Hair follicular keratinocyte (primary cell): ENCODE data around the gene MID1.

- RAMPAGE, long total RNA: no peak
Measured at GRCh38 chrX:9906953-9907385, 60.2 kb upstream of the CLDN34 start.

- RAMPAGE, long total RNA: no peak
Measured at GRCh38 chrX:9936987-9937642, 30.0 kb upstream of the CLDN34 start.

DNA sequence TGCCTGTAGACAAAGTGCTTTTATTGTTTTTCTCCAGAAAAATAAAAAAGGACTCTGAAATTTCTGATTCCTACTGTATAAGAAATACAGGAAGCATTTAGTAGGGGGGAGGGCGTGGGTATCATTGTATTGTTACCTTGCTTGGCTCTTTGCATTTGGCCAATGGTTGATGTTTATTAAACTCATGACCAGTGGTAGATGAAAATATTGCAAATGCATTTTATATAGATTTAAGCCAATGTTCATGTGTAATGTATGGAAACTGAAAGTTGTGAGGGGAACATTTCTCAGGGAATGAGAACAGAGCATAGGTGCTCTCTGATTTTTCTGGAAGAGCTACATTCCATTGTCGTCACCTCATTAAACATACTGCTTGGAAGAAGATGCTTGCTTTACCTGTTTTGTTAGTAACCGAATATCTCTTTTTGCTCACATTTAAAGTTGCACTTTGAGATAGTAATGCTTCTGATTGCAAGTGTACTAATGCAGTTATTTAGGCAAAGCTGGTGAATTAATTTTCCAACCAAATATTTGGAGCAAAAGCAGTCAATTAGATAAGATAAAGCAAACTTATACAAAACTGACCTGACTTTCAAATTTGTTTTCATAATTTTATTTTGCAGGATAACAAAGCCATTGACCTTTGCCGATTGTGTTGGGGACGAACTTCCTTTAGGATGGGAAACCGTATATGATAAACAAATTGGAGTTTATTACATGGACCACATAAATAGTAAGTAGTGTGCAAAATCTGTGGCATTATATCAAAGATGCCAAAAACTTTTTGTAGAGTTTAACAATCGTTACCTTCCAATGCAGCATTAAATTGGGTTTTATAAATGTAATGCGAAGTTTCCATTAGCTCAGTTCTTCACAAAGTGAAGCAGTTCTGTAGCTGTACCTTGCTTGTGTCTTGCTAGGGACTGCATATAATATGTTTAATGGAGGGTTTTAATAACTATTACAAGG lies 93.7 kb upstream of the CLCN4 start:
- RAMPAGE, long total RNA: no peak

DNA sequence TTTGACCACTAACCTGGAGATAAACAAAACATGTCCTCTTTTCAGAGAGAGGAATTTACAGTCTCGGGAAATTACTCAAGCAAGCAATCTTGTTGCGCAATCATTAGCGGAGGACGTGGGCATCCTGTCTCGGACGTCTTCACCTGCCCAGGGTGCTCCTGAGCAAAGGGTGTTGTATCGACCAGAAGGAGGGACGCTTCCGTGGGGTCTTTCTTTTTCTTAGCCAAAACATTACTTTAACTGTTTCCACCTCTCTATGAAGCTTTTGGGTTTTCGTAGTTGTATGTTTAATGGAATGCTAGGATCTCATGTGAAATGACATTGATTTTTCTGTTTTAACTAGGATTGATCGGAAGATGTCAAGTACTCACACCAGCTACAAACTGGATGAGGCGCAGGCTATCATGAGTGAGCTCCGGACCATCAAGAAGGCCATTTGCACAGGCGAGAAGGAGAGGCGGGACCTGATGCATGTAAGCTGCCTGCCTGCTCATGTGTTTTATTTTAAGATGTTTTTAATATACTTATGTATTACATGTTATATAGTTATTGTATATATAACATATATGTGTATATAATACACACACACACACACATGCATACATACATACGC lies 66.2 kb upstream of the CLCN4 start:
- RAMPAGE, long total RNA: no peak

DNA sequence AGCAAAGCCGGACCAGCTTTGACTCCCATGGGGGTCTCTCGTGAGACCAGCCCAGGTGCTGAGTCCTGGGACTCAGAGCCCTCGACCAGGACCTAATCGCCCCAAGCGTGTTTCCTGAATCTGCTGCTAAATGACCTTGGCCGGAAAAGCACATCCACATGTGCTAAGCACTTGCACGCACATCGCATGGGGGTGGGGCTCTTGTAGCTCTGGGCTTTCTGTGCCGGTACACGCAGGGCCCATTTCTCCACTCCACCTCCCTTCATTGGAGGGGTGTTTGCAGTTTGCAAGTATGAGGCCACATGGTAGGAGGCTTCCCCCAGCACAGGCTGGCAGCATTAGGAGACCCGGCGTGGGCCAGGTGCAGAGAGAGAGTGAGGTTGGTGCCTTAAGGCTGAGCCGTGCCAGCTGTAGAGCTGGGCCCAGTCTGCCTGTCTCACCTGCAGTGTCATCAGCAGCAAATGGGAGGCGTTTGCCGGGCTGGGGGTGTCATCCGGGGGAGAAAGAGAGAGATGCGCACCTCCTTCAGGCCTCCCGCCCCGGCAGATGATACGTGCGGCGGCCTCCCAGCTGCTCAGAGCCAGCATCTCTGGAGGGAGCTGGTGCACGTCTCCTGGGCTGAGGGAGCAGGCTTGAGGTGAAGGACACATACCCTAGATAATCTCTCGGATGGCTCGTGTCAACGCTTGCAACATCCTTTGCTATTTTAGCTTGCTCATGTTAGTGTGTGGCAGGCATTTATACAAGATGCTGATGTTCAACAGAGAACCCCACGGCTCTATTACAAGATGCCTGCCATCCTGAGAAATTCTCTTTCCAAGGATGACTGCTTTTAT lies 45.2 kb upstream of the CLCN4 start:
- RAMPAGE, long total RNA: no peak

DNA sequence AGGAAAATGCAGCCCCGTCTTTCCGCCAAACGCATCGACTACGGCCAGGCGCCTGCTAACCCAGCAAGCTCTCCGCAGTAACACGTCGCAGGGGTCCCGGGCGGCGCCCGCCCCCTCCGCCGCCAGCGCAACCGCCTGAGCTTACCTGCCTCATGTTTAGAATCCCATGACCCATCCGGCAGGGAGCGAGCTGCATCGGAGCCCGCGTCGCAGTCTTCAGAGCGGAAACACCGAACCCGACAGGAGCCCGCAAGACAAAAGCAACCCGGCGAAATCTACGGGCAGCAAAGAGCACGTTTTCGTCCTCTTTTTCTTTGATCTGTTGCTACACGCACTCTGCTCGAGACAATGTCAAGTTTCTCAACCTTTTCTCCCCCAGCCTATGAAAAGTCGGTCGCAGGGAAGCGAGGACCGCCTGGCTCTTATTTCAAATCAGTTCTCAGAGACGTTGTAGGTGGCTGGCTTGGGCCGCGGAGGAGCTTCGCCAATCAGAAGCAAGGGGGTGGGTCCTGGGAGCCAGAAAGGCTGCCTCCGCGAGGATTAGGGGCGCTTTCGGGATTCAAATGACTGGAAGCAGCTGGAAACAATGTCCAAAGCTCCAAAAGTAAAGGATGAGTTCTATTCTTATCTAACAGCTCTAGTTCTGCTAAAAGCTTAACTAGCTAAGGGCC lies at the start of gene MID1:
MID1 (minus strand) TSS at position 441 of the 671 bp plus-strand sequence.
- RAMPAGE, long total RNA: no peak

- RAMPAGE, long total RNA: no peak
Measured at GRCh38 chrX:11138541-11139499, 27.7 kb downstream of the HCCS start.

DNA sequence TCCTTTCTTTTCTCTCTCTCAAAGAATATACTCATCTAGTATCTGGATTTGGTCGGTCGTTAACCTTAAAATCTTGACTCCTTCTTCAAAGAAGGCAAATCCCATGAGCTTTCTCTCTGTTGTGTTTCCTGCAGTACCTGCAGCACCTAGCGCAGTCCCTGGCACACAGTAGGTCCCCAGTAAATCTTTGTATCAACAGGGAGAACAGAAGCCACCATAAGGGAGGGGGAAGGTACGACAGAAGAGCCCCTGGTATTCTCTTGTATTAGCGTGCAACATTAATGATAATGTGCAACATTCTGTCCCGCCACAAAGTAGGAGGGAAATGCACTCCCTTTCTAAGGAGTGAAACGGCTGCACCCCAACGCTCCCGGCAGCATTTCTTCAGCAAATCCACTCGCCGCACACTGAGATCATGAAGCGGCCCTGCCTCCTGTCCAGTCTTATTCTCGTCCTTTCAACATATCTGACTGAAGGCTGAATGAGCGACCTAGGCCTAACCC lies 133.6 kb downstream of the AMELX start:
- RAMPAGE, long total RNA: no peak

- RAMPAGE, long total RNA: no peak
Measured at GRCh38 chrX:12843853-12844341, 23.0 kb upstream of the TLR7 start.

DNA sequence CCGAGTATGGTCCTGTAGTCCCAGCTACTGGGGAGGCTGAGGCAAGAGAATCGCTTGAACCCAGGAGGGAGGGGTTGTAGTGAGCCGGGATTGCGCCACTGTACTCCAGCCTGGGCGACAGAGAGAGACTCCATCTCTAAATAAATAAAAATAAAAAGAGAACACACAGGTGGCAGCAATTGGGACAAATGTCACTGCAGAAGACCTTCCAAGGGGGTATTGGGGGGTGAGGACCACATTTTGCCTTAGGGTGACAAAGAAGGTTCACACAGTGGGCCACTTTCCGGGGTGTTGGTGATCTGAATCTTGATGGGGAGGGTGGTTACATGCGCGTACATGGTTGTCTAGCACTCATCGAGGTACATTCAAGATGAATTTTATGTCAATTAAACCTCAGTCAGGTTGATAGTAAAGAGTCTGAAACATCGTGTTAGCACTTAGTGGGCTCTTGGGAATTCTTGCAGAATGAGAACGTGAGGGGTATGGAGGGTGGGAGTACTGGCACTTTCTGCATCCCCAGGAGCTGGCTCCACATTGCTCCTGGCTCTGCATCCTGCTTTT lies 20.5 kb upstream of the TMSB4X start:
- RAMPAGE, long total RNA: no peak

- RAMPAGE, long total RNA: no peak
Measured at GRCh38 chrX:12955720-12956848, 18.8 kb upstream of the TMSB4X start.

- RAMPAGE, long total RNA: no peak
Measured at GRCh38 chrX:12978601-12978953, 3.7 kb downstream of the TMSB4X start.

DNA sequence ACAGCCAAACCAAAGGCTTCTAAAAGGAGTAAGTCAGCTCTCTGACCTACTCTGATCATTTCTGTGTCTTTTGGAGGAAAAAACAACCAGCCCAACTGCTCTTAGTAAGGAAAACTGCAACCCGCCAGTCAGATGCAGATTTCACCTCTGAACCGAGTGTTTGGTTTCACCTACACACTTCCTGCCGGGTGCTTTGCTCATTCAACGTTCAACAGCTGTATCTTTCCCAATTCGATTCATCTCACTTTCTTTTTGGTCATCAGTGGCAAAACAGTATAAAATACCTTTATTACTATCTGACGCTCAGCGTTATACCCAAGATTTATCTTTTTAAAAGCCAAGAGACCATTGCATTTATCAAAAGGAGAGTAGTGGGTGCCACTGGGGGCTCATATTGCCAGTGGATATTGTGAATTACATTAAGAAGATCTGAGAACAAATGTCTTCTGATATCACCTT lies 24.6 kb downstream of the TMSB4X start:
- RAMPAGE, long total RNA: no peak

- RAMPAGE, long total RNA: no peak
Measured at GRCh38 chrX:13016631-13017097, 27.8 kb downstream of the FAM9C start.

DNA sequence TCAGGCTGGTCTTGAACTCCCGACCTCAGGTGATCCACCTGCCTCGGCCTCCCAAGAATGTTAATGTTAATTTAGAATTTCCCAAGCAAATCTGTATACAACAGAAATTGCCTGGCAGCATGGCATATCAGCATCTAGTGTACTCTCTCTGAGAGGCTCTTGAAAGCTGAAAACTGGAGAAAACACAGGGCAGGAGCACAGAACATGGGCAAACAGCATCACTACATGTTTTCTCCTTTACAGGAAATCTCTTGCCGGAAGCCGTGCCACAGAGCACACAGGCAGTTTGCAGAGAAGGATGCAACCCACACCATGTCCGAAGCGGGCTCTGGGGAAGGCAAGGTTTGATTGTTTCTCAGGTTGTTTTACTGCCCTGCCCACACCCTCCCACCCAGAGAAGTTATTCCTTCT lies 41.0 kb upstream of the FAM9C start:
- RAMPAGE, long total RNA: no peak

DNA sequence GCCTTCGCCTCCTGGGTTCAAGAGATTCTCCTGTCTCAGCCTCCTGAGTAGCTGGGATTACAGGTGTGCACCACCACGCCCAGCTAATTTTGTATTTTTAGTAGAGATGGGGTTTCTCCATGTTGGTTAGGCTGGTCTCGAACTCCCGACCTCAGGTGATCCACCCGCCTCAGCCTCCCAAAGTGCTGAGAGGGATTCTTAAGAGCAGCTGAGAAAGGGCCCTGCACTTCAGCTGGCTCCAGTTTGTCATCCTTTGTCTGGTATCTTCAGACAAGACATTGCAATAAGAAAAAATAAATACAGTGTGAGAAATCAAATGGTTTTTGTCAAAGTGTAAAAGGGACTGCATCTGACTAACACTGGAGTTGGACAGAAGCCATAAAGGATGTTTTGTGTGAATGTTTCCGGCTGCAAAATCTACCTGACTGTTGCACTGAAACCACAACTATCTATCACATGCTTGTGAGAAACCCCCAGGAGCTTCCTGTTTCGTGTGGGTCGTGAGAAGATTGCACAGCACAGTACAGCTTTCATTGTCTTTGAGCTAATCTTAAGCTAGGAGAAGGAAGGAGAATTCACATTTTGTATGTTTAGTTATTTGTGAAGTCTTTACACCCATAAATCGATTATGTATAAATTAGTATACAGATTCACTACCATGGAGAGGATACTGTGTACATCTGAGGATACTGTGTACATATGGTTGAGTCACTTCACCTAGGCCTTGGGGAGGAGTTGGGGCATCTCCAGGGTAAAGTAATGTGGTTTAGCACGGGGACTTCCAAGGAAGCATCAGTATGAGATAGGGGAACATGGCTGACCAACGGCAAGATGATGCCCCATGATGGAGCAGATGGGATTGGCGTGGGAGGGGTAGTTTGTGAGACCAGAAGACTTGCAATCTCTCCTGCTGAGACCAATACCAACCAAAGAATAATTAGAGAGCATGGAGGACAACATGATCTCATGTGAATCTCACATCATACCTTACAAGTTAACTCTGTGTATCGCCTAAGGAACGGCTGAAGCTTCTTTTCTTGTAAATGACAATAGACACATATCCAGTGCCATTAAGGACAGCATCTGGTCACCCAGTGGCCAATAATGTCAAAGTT lies 42.9 kb upstream of the FAM9C start:
- RAMPAGE, long total RNA: no peak

DNA sequence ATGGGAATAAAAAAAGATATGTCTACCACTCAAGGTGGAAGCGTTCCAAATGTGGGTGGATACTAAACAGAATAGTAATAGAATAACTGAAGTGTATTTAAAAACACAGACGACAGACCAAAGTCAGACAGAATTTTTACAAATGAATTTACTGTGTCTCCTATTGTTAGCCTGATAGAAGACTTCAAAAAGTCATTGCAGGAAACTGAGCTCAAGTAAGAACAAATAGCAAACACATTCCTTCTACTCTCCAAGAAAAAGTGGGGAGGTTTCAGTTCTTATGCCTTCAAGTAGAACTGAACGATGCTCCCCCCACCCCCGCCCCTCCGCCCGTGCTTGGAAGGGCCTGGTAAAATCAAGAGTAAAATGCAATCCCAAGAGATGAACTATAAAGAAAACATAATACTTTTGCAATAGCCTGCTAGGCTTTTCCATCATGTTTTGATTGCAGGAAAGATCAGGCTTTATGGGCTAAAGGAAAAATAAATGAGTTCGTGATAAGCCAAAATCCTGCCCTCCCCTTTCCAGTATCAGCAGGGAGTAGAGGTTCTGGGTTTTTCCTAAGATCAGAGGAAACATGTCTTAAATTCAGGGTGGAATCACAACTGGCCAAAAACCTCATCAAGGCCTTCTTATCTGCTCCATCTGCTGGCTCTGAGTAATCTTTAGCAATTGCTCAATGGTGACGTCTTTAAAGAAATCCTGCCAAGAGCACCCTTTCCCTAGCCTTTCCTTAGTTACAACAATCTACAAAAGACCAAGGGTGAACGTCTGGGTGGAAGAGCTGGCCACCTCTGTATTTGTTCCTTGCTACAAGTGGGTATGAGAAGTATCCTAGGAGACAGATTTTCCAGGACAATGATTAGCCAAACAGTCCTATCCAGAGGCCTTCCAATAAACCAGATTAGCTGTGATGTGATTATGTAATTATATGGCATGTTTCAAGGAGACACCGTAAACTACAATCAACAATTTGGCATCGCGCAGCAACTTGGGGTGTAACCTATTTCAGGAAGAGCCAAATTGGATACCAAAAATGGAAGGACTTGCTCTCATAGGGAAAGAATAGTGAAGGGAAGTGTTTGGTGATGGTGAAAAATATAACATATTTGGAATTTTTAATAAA lies 66.2 kb upstream of the FAM9C start:
- RAMPAGE, long total RNA: no peak

DNA sequence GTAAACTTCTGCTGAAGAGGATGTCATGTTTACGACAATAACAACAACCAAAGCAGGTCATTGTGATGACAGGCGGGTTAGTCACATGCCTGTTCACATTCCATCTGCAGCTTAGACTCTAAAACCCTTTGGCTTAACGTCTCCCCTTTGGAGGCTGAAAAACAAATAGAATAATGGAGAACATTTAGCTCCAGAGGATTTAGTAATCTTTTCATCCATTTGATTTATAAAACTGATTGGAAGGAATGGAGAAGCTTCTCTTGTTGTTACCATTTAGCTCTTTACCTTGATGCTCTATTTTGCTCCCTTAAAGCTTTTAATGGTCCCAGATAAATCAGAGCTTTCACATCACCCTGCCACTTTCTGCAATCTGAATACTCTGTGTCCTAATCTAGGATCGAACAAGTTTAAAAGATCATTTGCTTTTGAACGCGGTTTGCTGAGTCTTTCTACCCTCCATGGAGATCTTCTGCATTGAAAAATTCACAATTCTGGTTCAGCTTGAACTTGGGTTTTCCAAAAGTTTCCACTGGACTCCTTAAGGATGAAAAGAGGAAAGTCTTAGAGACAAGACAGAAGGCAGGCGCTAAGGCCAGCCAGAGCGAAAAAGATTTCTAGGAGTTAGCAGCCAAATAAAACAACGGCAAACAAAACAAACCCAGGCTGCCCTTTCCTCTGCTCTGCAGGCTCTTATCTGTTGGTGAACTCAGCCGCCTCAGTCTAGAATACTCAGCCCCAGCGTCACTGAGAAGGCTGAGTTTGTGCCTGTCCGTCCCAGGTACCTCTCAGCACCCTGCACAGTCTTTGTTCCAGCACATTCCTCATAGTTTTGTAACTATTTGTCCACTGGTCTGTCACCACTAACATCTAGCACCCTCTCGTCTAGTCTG lies 75.3 kb upstream of the FAM9C start:
- RAMPAGE, long total RNA: no peak

DNA sequence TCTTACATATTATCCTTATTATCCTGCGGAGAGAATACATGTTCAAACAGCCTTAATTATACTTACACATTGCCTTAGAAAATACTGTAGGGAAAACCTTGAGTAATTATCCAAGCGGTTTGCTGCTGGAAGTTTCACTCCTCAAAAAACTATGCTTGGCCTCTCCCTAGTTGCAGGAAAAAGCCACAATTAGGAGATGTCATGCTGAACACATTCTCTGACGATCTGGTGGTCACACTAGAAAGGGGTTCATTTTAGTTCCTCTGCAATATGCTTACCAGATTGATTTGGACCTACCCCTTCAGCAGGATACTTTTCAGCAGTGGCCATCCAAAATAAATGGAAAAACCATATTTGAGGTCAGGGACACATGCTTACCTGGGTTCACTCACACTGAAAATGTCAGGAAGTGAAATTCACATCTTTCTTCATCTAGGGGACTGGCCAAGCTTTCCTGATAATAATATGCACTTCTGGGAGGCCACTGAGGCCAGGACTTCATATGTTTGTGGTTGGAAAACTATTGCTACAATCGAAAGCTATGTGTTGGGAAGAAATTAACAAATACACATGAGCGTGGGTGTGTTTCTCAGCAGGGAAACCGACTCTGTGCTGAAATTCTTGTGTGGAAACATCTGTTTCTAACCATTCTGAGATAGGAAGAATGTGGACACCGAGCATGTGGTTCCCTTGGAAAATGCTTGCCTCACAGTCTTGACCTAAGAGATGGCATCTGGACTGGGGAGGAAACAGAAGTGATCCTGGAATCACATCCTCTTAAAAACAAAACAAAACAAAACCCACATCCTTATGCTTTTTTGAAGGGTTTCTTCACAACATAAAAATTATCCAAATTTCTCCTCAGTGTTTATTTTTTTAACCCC lies 68.8 kb downstream of the ATXN3L start:
- RAMPAGE, long total RNA: no peak

DNA sequence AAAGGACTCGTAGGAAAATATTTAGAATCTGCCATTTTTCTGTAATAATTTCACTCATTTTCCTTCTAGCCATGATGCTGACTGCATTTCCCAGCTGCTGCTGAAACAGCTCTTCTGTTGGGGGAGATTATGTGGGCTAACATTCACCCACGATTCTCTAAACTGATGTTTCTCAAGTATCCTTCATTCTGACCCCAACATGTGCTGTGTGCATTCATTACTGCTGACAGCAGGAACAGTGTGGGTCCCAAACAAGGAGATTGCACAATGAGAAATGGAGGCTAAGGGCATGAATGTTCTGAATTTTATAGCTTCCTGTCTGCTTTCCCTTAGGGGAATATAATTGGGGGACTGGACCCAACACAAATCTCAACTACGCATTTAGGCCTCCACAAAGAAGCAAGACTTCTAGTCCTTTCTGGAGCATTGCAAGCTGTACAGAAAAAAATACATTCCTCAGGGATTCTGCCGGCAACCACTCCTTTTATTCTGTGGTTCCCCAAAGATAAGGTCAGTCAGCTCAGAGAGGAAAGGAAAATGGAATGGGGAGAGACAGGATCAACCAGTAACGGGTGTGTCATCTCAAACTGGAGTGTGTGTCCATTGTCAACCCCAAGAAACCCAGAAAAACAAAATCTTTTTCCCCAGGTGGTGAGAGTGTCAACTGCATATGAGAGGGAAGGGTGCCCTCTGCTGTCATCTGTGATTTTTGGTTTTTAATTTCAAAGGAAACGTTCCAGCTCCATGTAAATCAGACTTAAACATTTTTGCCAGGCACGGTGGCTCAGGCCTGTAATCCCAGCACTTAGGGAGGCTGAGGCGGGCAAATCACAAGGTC lies 81.5 kb upstream of the EGFL6 start:
- RAMPAGE, long total RNA: no peak